Urinary bladder (tissue), 3 donors: Measurements from ENCODE around the gene HOXC4.

DNA sequence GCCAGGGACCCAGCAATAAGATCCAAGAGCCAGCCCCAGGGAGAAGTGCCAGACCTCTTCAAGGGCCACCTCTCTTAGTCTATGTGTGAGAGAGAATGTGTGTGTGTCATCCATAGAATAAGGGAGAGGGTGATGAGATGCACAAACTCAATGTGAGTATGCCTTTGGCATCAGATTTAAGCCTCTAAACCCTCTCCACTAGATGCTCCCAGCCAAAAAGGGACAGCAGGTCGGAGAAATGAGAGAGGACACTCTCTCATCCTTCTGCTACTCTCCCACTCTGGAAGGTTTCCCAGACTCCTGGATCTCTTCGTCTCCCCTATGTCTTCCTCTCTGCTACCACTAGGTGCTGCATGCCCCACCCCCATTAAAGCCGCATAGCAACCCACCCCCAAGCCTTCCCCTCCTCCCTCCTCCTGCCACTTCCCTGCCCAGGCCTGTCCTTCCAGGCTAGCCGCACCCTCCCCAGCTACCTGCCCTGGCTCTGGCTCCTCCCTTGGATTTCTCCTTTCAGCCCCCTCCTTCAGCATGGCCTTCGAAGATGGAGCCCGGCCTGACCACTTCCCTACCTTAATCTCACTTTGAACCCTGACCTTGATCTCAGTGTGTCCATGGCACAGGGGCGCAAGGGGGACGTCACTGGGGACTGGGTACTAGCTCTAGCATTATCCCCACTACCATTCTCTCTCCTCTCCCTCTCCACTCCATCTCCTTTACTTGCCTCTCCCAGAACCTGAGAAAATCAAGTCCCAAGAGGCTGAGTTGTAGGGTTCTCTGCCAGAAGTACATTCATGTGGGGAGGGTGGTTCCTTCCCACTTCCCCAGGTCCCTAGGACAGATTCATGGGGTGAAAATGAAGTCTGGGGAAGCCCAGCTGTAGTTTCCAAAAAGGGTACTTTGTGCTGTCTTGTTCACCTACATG is 7.4 kb downstream of the RARG start:
- PRO-cap, result no peak
- RAMPAGE, long total RNA, result no peak

- PRO-cap, result no peak
- RAMPAGE, long total RNA, result no peak
Observed at GRCh38 chr12:53225397-53226288, 6.4 kb downstream of the RARG start.

GRCh38 chr12:53427995-53428571 is 4.4 kb downstream of the AMHR2 start:
- PRO-cap, result no peak
- RAMPAGE, long total RNA, result no peak

DNA sequence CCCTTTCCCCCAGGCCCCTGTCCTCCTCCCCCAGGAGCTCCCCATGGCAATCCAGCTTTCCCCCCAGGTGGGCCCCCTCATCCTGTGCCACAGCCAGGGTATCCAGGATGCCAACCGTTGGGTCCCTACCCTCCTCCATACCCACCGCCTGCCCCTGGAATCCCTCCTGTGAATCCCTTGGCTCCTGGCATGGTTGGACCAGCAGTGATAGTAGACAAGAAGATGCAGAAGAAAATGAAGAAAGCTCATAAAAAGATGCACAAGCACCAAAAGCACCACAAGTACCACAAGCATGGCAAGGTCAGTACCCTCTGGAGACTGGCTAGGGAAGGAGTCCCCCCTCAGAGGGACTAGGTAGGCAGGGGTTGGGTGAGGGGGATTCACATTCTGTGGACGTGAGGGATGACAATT is 1.9 kb downstream of the PRR13 start:
- PRO-cap, result no peak
- RAMPAGE, long total RNA, result no peak

DNA sequence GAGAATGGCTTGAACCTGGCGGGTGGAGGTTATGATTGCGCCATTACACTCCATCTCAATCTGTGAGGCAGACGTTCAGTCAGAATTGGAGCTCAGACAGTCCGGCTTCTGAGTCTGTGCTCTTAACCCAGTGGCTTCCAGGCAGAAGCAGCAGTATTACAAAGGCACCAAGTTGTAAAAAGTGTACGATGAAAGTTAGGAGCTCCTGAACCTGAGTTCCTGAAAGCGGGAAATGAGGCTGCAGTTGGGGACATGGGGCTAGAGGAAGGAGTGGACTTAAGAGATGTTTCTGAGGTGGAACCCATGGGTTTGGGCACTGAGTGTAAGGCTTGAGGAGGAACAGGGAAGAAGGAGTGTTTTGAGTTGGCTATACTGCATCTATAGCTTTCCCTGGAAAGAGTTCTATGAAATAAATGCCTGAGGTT is 4.3 kb upstream of the PCBP2 start:
- PRO-cap, result no peak
- RAMPAGE, long total RNA, result no peak

- PRO-cap, result unidirectional peak, plus-strand start at chr12:53452328; bidirectional peak, plus-strand start at chr12:53452668, minus-strand start at chr12:53452747
- RAMPAGE, long total RNA, result no peak
Observed at GRCh38 chr12:53452171-53453097, 532 bp downstream of the PCBP2 start.

DNA sequence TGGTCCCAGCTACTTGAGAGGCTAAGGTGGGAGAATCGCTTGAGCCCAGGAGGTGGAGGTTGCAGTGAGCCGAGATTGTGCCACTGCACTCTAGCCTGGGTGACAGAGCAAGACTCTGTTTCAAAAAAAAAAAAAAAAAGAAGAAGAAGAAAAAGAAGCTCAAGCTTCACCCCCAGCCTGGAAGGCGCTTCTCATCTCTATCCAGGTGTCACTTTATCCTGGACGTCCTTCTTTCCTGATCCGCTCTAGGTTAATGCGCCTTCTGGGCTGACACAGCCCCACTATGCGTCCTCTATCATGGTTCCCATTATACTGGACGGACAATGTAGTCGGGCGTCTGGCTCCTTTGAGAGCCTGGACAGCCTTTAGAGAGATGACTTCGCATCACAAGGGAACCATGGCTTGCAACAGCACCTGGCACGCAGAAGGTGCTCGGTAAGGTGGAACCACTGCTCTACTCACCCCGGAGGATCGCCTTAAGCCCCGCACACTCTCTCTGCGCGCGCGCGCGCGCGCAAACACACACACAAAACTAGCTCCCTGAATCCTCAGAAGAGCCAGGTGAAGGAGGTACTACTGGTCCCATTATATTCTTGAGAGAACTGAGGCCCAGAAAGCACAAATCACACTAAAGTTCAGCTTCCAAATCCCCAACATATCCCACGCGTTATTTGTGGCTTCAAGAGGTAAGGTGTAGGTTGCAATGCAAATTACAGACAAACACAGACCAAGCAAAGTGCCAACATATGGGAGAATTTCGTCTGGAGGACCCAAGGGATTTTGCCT is 7.1 kb downstream of the MAP3K12 start:
- PRO-cap, result no peak
- RAMPAGE, long total RNA, result no peak

GRCh38 chr12:53505147-53505749 is 2.0 kb downstream of the NPFF start:
- PRO-cap, result no peak
- RAMPAGE, long total RNA, result no peak

DNA sequence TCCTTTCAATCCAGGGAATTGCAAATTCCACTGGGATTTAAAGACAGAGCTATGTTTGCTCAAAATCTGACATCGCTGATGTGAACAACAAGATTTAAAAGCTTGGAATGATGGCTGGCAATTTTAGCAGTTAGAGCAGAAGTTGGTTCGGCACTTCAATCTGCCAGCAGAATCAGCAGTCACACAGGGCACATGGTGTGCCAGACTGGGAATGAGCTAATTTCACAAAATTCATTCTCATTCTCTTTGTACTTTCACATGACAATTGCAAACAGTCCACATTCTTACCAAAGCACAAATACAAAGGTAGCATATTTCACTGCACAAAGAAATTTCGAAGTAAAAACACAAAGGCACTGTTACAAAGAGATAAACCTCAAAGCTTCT is 34.2 kb downstream of the ATF7 start:
- PRO-cap, result no peak
- RAMPAGE, long total RNA, result no peak

DNA sequence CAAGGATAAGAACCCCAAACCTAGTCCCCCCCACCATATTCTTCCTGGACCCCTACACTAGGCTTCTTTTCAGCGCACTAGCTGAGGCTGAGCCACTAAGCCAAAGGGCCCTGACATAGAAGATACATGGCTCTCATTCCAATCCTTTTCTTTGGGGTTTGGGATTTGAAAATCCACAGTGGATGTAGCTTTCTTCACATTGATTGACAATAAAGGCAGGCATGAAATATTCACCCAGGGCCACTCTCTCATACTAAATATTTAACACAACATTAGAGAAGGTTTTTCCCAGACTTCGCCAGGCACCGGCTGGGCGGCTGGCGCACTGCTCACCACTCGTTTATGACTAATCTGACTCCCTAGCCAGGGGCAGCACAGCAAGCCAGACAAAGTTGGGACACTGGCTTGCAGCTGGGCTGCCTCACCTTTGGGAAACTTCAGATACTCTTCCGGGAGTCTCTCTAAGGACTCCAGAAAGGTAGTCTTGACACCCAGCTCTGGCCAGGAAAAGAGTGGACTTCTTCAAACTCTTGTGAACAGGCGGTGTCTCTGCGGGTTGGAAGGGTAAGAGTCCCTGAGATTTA is 725 bp upstream of the HOXC11 start:
- PRO-cap, result no peak
- RAMPAGE, long total RNA, result no peak

- PRO-cap, result no peak
- RAMPAGE, long total RNA, result no peak
Observed at GRCh38 chr12:53984405-53984653, 617 bp upstream of the HOXC10 start.

DNA sequence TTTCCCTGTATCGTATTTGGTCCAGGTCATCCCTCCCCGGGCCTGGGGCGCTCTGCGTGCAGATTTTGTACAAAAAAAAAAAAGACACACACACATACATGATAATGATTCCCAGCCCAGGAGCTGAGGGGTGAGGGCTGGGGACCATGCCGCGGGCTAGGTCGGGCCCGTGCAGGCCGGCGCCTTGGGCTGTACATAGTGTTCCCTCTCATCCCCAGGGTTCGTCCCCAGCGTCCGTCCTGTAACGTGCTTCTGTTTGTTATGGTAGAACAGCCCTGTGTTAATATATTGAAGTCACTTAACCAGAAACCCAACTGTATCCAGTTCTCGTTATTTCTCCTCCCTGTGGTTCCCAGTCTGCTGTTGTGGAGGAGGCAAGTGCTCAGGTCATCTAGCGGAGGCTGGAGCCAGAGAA is 3.1 kb downstream of the HOXC9 start:
- PRO-cap, result no peak
- RAMPAGE, long total RNA, result no peak

GRCh38 chr12:54006564-54007169 is 2.1 kb upstream of the HOXC8 start:
- PRO-cap, result no peak
- RAMPAGE, long total RNA, result no peak

GRCh38 chr12:54009139-54010286 is 728 bp downstream of the HOXC8 start:
- PRO-cap, result no peak
- RAMPAGE, long total RNA, result no peak

- PRO-cap, result no peak
- RAMPAGE, long total RNA, result no peak
Observed at GRCh38 chr12:54053568-54054388, at the start of gene HOXC4. TSS of gene HOXC4 (plus strand) at chr12:54053835.

DNA sequence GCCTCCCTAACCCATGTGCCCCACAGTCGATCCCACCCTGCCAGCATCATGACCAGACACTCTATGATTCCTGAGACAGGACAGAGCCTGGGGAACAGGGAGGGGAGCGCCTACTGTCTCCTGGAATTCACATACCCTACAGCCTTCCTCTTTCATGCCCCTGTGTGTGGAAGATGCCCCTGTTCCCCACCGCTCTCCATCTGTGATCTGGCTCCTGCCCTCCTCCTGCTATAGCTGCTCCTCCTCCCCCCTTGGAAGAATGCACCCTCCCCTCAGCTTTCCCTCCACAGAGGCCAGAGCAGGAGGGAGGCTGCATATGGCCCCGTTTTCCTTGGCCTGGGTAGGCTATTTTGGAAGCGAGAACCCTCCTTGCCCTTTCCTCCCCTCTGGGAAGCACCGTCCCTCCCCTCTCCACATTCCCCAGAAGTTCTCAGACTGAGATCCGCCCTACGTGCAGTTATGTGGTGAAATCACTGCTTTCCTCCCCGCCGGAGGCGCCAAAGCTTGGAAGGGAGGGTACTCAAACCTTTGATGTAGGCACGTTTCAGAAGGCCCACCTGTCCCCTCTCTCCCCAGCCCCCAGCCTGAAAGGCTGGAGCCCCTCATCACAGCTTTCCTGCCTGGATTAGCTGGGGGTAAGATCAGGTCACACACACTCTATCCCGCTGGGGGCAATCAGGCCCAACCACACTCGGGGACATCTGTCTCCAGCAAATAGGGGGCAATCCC is 47.9 kb downstream of the SMUG1 start:
- PRO-cap, result no peak
- RAMPAGE, long total RNA, result no peak

DNA sequence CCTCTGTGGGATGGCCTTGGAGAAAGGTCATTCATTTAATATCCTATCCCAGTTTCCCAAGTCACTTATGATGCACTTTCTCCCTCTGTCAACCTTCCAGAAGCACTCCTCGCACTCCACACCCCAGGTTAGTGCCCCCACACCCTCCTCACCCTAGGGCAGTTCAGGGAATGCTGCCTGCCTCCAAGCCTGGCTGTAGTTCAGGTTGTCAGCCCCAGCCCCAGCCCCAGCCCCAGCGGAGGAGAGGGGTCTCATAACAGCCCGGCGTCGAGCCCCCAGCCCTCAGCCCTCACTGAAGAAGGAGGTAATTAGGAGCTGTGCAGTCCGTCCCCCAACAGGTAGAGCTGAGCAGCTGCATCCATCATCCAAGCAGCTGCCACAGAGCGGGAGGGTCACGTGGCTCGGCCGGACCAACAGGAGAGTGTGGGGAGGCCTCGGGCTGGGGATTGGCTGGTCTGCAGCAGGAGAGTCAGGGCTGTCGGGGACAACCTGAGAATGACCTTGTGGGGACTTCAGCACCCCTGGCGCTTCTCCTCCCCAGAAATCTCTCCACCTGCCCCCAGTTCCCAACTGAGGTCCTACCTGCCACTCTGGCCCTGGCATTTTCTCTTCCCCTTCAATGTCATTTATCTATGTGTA is 29.7 kb downstream of the SMUG1 start:
- PRO-cap, result no peak
- RAMPAGE, long total RNA, result no peak

DNA sequence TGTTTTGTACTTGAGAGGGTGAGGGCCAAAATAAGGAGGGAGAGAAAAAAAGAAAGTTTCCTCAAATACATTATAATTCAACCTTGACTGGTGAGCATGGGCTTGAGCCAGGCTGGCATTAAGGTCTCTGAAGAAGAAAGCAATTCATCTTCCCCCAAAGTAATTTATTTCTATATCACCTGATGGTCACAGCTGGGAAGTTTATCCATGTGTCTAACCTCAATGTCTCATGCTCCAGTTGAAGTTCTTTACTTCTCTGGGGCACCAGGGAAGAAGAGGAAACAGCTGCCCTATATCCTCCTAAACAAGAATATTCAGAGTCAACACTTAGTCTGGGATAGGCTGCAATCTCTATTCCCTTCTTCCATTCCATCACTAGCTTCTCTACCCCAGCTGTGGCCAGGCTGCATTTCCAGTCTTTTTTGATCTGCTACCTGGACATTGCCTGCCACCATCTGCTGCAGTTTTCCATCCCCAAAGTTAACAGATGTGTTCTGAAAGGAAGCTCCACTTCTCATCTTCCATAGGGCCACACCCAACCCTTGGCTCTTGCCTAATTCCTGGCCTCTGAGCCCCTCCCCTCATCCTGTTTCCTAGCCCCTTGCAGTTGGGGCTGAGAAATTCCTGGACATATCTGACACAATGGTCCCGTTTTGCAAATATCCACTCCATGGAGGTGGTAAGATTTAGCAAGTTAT is 13.8 kb downstream of the SMUG1 start:
- PRO-cap, result no peak
- RAMPAGE, long total RNA, result no peak

DNA sequence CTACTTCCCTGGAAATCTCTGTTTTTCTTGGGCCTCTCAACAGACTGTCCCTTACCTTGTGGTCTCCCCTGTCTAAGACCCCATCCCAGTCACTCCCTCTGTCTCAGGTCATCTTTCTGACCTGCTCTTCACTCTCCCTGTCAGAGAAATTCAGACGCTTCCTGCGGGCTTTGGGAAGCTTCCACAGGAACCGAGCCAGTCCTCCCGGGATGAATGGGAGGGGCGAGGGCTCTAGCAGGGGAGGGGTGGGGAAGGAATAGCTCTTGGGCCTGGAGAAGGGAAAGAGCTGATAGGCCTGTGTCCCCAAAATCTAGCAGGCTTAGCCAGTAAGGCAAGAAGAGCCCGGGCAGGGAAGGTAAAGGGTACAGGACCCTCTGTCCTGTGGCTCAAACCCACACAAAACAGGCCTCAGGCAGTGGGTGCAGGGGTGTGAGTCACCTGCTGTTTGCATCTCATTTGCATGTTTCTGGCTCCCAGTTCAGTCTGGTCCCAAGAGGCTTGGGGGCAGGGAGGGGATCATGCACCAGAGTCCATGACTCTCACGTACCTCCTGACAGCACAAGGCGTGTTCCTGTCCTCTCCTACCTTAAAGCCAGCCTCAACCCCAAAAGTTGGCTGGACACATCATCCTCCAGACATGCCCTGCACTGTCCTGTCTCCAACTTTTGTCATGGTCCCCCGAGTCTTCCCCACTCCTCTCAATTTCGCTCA is 8.7 kb upstream of the SMUG1 start:
- PRO-cap, result no peak
- RAMPAGE, long total RNA, result no peak

- PRO-cap, result no peak
- RAMPAGE, long total RNA, result no peak
Observed at GRCh38 chr12:54233412-54234128, 44.8 kb upstream of the SMUG1 start.